ENCODE results near the genes NPVF and NFE2L3.

DNA sequence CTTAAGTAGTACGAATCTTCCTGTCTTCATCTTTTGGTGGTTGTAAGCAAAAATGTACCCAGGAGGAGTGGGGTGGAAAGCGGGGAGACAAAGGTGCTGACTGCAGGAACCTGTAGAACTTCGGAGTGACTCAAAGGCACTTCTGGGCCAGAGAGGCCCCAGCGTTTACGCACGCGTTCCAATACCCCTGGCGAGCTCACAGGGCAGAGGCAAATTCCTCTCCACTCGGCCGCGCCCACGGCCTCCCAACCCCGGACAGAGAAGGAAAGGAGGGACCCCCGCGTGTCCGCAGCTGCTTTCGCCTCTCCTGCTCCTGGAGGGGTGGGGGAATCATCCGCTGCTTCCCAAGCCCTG lies 2.5 kb downstream of the IGF2BP3 start:
- PRO-cap = no peak

DNA sequence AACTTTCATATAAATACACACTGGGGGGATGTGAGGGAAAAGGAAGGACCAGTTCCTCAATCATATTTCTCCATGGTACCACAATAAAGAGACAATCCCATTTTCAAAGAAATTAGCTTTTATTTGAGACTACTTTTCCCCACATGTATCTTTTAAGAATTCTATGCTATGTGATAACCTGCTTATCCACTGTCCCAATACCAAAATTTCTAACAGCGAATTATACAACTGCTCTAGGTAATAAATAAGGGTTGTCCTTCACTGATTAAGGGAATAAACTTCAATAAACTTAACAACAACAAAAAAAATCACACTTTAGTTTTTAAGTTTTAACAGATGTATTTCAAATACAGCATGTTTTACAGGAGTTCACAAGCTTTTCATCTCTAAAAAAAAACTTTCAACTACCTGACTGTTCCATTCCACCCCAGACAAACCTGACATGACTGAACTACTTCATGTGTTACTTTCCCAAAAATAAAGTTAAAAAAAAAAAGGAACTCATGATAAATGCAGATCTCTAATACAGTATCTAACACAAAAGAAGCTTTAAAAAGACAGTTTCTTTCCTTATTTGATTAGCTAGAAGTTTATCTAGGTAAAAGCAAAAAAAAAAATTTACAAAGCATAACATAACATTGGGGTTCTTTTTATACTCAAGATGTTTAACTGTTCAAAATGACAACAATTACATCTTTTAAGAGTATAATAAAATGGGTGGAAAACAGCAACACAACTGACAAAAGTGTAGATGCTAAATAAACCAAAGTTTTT lies 26.9 kb downstream of the TRA2A start:
- PRO-cap = no peak

- PRO-cap = no peak
Measured at GRCh38 chr7:24819980-24820614, 62.8 kb upstream of the GSDME start.

- PRO-cap = no peak
Measured at GRCh38 chr7:24842334-24843383, 85.4 kb upstream of the GSDME start.

GRCh38 chr7:24885123-24885880 lies 94.7 kb downstream of the OSBPL3 start:
- PRO-cap = no peak

DNA sequence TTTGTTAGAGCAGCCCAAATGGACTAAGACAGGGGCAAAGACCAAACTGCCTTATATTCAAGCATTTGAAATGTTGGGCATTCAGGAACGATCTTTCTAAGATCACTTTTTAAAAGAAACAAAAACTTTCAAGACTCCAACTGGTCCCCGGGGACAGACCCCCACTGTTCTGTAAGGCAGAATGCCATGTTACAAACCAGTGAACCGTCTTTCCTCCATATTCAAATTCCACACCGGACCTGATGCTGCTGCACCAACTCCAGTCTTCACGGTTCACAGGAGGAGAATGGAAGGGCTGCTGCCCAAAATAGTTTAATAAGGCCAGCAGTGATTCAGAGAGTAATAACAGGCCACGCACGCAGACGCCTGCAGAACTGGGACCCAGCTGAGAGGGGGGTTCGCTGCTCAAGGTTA lies 47.2 kb downstream of the OSBPL3 start:
- PRO-cap = no peak

GRCh38 chr7:25025055-25025747 lies 45.2 kb upstream of the OSBPL3 start:
- PRO-cap = no peak

GRCh38 chr7:25121780-25122427 lies 3.2 kb downstream of the CYCS start:
- PRO-cap = no peak

- PRO-cap = unidirectional peak, minus-strand start at chr7:25126934
Measured at GRCh38 chr7:25126647-25127194, 1.7 kb upstream of the CYCS start.

DNA sequence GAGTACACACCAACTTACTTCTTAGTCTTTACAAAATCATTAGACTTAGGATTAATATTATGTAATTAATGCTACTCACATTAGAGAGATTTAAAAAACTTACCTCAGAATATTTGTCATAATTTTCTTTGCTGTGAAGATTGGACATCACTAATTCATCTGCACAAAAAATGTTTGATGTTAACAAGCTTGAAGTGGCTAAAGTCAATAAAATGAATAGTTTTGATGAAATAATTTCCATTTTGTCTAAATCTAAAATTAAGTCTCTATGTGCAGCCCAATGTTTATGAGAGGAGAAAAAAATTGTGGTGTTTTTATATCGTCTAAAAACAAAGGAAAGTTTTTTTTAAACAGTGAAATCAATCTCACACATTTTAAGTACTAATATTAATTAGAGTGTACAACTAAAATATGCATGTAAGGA lies at the start of gene NPVF:
Gene NPVF, minus strand, starts transcription at position 288 of the 424 bp plus-strand sequence.
- PRO-cap = no peak

GRCh38 chr7:25776062-25776494 lies 375.9 kb upstream of the NFE2L3 start:
- PRO-cap = no peak

- PRO-cap = bidirectional peak, plus-strand start at chr7:25857590, minus-strand start at chr7:25857629
Measured at GRCh38 chr7:25857491-25858205, 294.4 kb upstream of the NFE2L3 start.

DNA sequence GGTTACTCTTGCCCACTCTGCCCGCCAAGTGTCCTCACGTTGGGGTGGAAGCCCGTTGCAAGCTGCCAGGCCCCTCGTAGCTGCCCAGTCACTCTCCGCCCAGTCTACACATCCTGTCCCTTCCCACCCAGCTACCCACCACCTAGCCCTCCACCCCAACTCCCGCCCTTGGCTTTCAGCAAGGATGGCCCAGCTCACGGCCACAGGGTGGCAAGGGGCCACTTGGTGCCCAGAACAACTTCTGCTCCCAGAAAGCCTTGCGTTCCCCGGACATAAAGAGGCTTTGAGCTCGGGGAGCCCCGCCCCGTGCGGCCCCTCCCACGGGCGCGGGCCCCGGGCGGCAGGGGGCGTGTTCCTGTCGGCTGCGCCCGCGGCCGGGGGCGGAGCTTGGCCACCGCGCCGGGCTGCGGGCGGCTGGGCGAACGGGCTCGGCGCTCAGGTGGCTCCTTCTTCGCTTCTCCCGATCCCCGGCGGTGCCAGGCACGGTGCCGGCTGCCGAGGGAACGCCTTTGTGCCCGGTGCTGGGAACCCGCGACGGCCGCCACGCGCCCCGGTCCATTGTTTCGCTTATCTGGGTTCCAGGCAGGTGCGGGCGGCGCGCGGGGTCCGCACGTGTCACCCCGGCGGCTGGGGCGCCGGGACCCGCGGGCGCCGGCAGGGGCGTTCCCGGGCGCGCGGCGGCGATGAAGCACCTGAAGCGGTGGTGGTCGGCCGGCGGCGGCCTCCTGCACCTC lies at the start of gene NFE2L3:
Gene NFE2L3, plus strand, starts transcription at position 383 of the 734 bp plus-strand sequence.
- PRO-cap = bidirectional peak, plus-strand start at position 402 of the sequence, minus-strand start at position 274 of the sequence

- PRO-cap = no peak
Measured at GRCh38 chr7:26184057-26185129, 16.2 kb downstream of the HNRNPA2B1 start.

GRCh38 chr7:26188538-26189237 lies 11.9 kb downstream of the HNRNPA2B1 start:
- PRO-cap = no peak

DNA sequence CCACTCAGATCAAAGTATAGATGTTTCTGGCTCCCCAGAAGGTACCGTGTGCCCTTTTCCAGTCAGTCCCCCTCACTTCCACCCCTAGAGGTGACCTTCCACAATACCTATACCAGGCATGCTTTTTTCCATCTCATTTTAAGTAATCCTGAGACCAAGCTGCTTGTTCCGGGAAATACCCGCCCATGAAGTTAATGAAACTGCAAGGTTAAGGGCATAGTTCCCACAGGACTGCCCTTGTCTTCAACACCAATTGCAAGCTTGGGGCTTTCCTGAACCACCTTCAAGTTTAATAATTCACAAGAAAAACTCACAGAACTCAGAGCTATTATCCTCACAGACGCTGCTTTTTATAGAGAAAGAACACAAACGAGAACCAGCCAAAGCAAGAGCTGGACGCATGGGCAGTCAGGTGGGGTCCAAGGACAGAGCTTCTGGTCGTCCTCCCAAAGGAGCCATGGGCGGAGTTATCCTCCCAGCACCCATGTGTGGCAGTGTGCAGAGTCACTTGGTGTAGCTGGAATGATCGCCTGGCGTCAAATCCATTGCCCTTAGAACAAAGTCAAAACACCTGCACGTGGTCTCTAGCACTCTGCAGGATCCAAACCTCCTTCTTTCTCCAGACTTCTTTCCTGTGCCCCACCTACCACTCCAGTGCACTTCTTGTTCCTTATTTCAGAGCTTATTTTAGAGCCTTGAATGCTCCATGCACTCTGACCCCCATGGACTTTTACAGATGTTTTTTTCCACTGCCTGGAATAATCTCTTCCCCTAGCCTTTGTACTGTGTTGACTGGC lies 56.6 kb downstream of the SNX10 start:
- PRO-cap = unidirectional peak, plus-strand start at position 507 of the sequence; unidirectional peak, minus-strand start at position 656 of the sequence

DNA sequence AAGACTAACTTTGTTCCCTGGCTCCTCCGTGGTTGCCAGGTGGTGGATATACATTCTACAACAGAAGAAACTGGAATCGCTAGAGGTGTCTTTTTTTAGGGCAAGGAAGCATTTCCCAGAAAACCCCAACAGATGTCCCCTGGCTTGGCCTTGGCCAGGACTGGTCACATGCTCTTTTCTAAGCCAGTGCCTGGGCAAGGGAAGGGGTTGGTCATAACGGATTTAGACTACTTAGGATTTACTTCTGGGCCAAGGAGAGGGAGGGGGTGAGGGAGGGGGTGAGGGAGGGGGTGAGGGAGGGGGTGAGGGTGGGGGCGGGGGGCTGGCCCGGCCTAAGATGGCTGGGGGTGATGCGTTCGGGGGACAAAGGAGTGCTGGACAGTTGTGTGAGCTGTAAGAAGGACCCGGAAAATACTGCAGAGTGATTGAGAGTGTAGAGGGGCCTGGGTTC lies 105.7 kb downstream of the SNX10 start:
- PRO-cap = unidirectional peak, plus-strand start at position 335 of the sequence

DNA sequence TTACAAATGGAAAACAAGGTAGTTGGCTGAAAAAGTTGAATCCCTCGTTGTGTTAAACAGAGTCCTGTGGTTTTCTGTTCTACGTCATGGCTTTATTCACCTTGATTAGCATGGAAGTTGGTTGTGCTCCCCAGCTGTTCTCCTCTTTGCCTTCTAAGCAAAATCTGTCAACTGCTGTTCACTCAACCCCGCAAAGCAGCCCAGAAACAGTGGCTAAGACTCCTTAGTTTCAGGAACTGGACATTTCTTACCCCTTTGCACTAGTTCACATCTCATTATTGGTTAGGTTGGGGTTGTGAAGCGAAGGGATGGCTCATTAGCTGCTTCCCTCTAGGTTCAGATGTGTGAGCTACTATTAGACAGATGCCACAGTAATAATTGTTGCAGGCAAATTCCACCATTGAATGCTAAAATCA lies 129.1 kb downstream of the SNX10 start:
- PRO-cap = no peak

DNA sequence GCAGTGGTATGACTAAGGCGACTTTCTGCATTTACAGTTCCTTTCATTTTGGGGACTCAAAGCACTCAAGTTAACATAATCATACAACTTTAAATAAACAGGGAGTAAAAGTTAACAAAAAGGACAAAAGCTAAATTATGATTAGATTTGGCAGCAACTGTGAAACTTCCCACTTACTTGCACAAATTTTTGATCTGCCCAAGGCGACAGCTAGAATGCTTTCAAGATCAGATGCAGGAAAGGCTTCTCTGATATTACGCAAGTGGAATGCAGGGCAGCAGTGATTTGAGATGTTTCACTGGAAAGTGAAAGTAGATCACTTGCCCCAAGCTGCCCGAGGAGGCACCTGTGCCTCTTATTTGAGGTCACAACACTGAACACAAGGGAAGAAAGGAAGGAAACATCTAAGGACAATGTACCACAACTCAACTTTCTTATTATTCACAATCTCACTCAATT lies 199.4 kb downstream of the SKAP2 start:
- PRO-cap = no peak

DNA sequence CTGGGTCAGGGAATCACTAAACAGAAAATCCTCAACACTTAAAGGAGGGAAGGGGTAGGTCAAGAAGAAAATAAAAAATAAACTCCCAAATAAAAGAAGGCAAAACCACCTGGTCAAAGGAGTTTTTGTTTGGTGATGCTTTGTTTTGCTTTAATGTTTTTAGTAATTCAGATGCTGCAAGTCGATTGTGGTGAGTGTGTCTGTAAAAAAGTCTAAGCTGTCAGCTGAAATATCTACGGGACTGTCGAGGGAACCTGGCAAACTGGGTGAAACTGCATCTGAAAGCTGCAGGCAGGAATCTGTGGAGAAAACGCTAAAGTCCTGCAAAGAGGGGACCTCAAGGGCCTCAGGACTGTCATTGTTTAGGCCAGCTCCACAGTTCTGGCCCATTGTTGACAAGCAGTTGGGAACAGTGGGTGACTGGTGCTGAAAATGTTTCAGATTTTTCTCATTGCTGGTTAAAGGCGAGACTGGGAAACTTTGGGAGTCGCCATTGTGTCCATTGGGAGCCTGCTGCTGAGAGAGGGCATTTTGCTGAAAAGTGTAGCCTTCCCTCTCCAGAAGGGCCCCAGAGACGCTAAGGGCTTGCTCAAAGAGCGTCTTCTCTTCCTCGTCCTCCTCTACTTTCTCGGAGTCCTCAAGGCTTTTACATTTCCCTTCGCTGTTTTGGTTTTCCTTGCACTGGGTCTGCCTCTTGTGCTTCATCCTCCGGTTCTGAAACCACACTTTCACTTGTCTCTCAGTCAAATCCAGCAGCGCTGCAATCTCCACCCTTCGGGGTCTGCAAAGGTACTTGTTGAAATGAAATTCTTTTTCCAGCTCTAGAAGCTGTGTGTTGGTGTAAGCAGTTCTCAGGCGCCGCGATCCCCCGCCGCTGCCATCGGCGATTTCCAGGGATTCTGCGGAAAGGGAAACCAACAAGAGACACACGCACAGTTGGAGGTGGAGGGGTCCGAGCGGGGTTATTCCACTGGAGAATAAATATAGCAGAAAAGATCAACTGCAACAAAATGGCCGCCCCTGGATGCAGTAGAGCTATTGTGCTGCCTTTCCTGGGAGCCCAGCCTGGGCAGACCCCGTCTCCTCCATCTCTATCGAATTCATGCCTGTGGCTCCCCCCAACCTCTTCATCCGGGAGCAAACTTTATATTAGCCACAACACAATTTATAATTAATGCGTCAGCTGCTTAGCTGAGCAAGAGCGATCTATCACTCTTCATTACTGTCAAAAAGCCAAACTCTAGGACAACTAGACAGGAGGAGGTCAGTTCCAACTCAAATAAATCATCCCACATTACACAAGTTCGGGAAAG lies 1.5 kb downstream of the HOXA2 start:
- PRO-cap = unidirectional peak, plus-strand start at position 260 of the sequence; bidirectional peak, plus-strand start at position 467 of the sequence, minus-strand start at position 383 of the sequence; unidirectional peak, plus-strand start at position 571 of the sequence; bidirectional peak, plus-strand start at position 619 of the sequence, minus-strand start at position 622 of the sequence; bidirectional peak, plus-strand start at position 1,008 of the sequence, minus-strand start at position 901 of the sequence; bidirectional peak, plus-strand start outside the sequence, minus-strand start at position 1,093 of the sequence

Measured in rectum (tissue), 1 donor.